Anterior vena cava (tissue), 1 donor: ENCODE measurements around the gene RHOJ.

- PRO-cap: no peak
These were observed 139.9 kb downstream of the PRKCH start for GRCh38 chr14:61461069-61461823.

DNA sequence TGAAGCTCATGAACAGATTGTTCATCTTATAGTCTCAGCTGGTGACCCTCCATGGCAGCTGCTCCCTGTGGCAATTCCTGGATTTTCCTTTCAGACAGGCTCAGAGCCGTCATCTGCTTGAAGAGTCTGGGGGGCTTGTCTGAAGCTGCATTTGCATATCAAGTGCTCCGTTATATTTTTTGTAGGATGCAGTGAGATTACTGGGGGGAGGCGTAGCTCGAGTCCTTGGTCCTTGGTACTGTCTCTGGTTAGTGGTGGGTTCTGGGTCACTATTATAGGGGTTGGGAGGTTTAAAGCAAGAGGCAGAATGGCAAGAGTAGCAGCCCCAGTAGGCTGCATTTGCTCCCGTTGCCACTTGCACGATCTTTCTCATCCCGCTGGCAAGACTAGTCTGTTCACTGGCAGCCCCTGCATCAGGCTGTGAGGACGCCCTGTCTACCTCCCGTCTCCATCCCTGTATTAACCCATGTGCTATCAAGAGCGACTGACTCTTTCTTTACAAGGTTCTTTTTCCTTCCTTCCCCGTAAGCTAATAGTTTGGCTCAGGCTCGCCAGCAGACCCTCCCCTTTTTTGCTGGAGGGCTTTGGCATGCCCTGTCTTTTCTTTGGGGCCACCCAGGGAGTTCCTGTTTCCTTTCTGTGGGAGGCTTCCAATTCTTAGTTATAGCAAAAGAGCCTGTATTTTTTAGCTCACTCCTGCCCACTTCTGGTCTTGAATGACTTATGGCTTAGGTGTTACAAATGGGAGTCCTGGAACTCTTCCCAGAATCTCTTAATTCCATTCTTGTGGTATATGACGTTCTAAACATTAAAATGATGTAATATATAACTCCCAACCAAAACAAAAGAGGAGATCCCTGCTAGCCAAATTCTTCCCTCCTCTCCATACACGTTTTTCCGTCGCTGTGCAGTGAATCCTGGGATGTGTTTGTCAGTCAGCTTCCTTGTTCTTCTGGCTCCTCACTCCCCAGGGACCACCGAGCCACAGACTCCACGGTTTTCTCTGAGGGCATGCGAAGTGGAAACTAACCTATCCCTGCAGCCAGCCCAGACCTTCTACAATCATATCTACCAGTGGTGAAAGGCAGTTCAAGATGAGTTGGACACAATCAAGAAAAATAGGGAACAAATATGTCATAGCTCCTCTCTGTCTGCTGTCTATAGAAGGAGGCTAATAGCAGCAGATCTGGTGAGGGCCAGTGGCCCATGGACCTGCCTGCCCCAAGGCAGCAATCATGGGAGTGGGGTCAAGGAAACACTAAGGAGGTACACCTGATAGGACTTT lies 149.0 kb downstream of the PRKCH start:
- PRO-cap: no peak

DNA sequence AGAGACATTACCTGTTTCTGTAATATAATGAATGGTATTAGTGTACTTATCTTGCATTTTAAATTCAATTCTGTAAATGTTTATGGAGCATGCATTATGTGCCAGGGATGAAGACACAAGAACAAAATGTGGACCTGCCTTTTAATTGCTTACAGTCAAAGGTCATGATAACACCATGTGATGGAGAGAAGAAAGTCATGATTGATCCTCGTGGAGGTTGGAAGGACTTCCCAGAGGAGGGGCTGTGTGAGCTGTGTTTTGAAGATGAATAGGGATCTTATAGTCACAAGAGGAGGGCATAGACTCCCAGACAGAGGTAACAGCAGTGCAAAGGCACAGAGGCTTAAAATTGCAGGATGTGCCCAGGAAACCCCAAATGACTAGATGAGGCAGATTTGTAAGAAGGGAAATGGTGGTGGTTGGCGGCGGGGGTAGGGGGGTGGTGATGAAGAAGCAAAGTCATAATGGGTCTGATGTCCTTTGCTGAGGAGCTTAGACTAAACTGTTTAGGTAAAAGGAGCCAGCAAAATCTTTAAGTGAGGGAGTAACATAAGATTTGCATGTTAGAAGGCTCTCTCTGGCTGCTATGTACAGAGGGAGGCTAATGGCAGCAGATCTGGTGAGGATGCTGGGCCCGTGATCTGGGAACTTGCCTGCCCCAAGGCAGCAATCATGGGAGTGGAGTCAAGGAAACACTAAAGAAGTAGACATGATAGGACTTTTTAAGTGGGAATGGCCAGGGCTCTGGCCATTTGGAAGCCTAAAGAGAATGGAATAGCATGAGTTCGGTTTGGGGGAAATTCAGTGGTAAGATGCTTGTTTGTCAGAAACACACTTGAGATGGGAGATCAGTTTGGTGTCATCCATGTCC lies 151.7 kb downstream of the PRKCH start:
- PRO-cap: no peak

GRCh38 chr14:61478154-61478534 lies 156.8 kb downstream of the PRKCH start:
- PRO-cap: no peak

DNA sequence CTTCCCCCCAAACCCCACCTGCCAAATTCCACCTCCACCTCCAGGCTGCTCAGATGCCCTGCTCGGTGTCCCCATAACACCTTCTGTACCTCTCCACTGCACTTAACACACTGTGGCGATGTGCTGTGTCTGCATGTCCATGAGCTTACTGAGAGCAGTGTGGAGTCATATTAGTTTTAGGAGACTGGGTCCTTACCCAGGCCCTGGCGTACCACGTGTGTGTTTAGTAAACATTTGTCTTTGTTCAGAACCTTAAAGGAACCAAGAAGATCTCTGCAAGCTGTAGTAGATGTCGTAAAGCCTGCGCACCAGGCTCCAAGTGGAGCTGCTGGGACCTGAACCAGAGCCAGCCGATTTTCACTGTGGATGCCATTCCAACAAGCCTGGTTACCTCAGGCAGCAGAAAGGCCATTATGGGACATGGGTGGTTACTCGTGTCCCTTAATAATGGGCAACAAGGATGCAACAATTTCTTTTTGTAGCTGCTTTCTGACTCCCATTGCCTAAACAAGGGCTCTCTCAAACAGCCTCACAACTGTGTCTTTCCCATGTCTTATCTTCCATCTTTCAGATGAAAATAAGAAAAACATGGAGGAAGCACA lies 159.7 kb downstream of the PRKCH start:
- PRO-cap: no peak

- PRO-cap: no peak
These were observed 141.5 kb upstream of the HIF1A start for GRCh38 chr14:61553786-61554236.

- PRO-cap: no peak
These were observed 31.6 kb upstream of the HIF1A start for GRCh38 chr14:61663646-61664083.

GRCh38 chr14:61670956-61671679 lies 24.2 kb upstream of the HIF1A start:
- PRO-cap: no peak

DNA sequence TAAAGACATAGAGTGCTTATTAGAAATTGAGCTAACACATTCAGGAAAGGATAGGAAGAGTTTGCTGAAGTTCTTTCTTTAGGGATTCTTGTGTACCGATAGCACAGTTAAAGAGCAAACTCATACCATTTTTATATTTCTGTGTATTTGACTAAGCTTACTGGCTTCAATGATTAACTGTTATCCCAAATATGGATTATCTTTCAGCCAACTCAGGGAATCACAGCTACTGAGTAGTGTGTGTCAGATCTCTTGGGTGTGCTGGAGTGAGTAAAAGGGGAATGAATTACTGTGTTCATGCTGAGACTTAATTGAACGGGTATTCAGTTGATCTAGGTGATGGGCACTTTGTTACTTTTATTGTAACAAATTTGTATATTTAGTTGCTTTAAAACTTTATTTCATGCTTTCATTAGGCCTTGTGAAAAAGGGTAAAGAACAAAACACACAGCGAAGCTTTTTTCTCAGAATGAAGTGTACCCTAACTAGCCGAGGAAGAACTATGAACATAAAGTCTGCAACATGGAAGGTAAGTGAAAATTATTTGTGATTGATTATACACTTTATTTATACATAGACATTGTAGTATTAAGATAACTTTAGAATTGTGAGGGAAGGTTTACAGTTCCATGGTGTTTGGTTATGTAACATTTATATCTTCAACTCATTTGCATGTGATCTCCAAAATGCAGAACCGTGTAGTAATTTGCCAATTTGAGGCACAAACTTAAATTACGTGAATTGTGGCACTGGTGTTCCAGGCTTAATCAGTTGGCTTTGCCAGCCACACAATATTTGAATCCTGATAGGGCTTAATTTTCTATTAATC lies 31.2 kb downstream of the HIF1A start:
- PRO-cap: no peak

- PRO-cap: no peak
These were observed 77.4 kb downstream of the SYT16 start for GRCh38 chr14:61889770-61890389.

GRCh38 chr14:63203836-63205049 lies at the start of gene RHOJ:
RHOJ (plus strand) TSS chr14:63204443.
- PRO-cap: bidirectional peak, plus-strand start at chr14:63204179, minus-strand start at chr14:63204095

DNA sequence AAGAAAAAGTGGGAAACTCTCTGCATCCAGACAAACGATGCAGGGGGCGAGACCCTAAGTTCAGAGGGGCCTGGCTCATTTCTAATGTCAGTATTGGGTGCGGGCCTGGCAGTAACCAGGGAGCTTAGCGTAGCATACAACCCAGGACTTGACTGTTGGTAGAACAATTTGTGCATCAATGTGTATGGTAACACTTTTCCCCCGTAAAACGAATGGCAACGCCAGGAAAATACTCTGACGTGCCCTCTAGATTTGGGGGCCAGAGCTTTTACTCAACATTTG lies 748 bp downstream of the RHOJ start:
- PRO-cap: no peak

DNA sequence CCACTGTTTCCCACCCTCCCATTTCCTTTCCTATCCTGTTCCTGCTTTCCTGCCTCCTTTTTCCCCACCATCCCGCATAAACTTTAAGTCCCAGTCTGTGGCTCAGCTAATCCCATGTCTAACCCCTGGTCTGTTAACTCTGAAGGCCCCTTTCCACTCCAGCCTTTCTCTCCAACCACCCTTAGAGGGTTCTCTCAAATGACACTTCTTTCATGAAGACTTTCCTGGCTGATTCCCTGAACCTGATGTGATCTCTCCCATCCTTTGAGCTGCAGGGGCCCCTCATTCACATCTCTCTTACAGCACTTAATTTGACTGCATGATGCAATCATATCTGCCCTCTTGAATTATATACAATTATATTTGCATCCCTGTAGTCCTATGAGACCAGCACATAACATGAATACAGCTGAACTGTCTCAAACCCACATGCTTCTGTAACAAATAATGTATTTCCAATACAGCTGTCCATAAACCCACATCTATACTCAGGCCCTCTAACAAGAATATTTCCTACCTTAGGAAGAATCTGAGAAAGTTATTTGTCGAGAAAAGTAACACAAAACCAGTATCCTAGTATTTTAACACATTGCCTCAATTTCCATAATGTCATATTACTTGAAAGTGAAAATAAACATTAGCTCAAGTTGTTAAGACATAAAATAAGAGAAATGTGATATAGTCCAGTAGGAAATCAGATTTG lies 56.4 kb downstream of the PPP2R5E start:
- PRO-cap: no peak

- PRO-cap: no peak
These were observed 20.4 kb upstream of the PPP2R5E start for GRCh38 chr14:63563523-63564030.

DNA sequence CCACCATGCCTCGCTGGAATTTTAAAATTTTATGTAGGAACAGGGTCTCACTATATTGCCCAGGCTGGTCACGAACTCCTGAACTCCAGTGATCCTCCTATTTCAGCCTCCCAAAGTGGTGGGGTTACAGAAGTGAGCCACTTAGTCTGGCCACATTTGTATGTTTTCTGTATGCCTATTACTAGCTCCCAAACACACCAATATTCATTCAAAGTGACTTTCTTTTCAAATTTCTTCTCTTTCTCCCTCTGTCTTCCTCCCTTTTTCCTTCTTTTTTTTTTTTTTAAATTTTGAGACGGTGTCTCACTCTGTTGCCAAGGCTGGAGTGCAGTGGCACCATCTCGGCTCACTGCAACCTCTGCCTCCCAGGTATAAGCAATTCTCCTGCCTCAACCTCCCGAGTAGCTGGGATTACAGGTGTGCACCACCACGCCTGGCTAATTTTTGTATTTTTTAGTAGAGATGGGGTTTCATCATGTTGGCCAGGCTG lies 48.3 kb upstream of the PPP2R5E start:
- PRO-cap: no peak

- PRO-cap: no peak
These were observed 1.4 kb downstream of the SGPP1 start for GRCh38 chr14:63726494-63726905.

DNA sequence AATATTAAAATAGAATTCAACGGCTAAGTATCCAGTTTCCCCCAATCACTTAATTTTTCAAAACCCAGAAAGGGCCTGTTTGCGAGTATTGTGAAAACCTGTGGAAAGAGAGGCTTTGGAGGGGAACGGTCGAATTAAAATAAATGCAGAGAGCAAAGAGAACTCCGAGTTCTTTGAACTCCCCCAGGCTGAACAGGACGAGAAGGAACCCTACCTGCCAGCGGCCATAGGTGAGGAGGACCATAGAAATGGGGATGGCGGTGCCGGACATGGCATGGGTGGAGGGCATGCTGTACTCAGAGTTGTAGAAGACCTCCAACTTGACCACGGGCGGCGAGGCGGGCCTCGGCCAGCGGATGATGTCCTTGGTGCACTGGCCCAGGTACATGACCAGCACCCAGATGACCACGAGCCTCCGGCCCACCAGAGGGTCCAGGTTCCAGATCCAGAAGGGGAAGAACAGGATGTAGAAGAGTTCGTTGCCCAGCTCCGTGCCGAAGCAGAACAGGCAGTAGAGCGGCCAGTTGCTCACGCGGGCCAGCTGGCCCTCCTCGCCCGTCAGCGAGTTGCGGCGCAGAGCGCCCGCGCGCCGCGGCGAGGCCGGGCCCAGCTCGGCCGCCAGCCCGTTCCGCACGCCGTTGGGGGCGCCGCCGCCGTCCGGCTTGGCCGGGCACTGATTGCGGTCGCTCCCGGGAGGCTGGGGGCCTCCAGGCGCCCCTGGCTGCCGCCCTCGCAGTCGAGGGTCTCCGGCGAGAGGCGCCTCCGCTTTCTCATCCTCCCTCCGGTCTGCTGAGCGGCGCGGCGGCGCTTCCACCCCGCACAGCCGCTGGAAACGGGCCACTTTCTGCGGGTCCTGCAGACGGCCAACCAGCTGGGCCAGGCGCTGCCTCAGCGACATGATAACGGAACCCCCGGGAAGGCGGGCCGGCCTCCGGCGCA lies 549 bp downstream of the SGPP1 start:
- PRO-cap: no peak

DNA sequence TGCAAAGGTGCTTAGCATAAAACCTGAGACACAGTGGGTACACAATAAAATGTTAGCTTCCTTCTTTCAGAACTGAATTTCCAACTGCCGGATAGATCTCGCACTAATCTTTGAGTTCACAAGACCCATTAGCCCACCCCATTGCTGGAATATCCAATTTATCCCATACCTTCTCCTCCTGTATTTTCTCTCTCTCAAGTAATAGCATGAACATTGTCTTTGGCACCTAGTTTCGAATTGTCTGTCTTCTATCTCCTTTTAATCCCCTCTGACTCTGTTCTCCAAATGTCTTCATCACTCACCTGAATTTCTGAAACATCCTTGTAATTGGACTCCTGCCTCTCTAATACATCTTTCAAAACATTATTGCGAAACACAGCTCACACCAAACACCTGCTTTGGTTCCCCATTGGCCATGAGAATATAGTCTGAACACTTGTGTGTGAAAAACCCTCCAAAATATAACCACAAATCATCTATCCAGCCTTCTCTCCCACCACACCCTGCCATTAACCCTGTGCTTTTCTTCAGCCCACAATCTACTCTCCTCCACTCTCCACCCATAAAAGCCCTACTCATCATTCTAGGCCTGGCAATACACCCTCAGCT lies 17.0 kb downstream of the SYNE2 start:
- PRO-cap: no peak

- PRO-cap: no peak
These were observed 66.4 kb downstream of the SYNE2 start for GRCh38 chr14:63918972-63919772.

DNA sequence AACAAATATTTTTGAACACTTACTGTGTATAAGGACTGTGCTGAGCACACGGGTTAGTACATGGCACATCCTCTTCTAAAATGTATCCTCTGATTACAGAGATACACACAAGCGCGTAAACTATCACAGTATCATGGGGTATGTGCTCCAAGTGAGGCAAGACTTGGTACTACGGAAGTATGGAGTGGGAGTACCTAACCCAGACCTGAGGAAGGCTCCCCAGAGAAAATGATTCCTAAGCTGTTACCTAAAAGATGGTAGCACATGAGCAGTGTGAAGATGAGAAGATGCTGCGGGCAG lies 67.2 kb downstream of the SYNE2 start:
- PRO-cap: no peak